Adrenal gland (tissue), 7 donors: ENCODE data around the genes TSTD3, PRDM1 and CRYBG1.

DNA sequence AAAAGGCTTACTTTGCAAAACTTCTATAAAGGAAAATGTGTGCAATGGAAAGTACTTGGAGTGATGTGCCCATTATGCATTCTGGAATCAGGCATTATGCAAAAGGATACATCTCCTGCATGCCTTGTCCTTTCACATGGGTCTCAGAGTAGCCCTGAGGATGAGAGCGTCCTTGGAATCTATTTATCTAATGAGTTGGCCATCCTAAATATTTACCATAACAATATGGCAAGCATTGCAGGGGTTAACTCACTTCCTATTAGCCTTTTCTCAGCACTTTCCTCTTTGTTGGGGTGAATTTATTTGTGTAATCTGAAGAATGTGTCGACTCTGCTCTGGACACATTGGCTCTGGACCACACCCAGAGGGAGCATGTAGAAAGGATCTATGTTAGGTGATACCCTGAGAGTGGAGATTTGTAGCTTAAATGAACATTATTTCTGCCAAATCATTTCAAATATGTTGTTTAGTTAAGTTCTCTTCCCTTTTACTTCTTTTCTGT, 756.9 kb upstream of the MMS22L start:
- PRO-cap, 3 experiments, result no peak in any of the 3 experiments
- RAMPAGE, long total RNA, 4 experiments, result no peak in any of the 4 experiments
- RRBS, result no CpG with 5 or more reads among the region's 2 CpGs

GRCh38 chr6:99348695-99349054, 799 bp downstream of the FAXC start:
- PRO-cap, 3 experiments, result no peak in any of the 3 experiments
- RAMPAGE, long total RNA, 4 experiments, result no peak in any of the 4 experiments
- RRBS, result no CpG with 5 or more reads among the region's 8 CpGs

GRCh38 chr6:99404349-99405009, 10.5 kb upstream of the COQ3 start:
- PRO-cap, 3 experiments, result no peak in any of the 3 experiments
- RAMPAGE, long total RNA, 4 experiments, result no peak in any of the 4 experiments
- RRBS, result no CpG with 5 or more reads among the region's 6 CpGs

GRCh38 chr6:99514019-99514548, 1.1 kb downstream of the USP45 start:
- PRO-cap, 3 experiments, result no peak in any of the 3 experiments
- RAMPAGE, long total RNA, 4 experiments, result no peak in any of the 4 experiments
- RRBS, result no CpG with 5 or more reads among the region's 11 CpGs

DNA sequence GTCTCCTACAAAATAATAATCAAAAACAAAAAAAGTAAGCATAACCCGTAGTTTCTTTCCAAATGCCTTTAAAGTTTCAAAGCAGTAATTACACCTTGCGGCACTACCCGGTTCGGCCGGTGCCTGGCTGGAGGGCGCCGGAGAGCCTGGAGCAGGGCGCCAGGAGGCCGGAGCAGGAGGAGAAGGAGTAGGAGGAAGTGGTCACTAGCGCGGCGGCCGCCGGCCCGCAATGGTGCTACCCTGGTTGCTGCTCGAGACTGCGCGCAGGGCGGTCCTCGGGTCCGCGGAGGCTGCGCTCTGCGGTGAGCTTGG, at the start of gene TSTD3:
Gene TSTD3 (plus strand): TSS at position 204 of the 312 bp plus-strand sequence.
- PRO-cap, 3 experiments, result peak in 3 of 3 experiments; most common plus-strand start position 204 of the sequence (in 3); most common minus-strand start position 228 of the sequence (in 1)
- RAMPAGE, long total RNA, 4 experiments, result start-site peak on the plus strand in 3 of 4 experiments, centred at positions 165 to 208 of the sequence, 38 to 190 reads per replicate
- RRBS, result 1% methylated on average over 6 of the region's 24 CpGs

- PRO-cap, 3 experiments, result no peak in any of the 3 experiments
- RAMPAGE, long total RNA, 4 experiments, result no peak in any of the 4 experiments
- RRBS, result 8% methylated on average over 5 of the region's 61 CpGs
Measured at GRCh38 chr6:100458100-100458942, 6.4 kb downstream of the SIM1 start.

- PRO-cap, 3 experiments, result no peak in any of the 3 experiments
- RAMPAGE, long total RNA, 4 experiments, result no peak in any of the 4 experiments
- RRBS, result no CpG with 5 or more reads among the region's 10 CpGs
Measured at GRCh38 chr6:100492067-100492763, 27.5 kb upstream of the SIM1 start.

- PRO-cap, 3 experiments, result no peak in any of the 3 experiments
- RAMPAGE, long total RNA, 4 experiments, result no peak in any of the 4 experiments
- RRBS, result no CpG with 5 or more reads among the region's 10 CpGs
Measured at GRCh38 chr6:101117227-101117706, 236.1 kb upstream of the ASCC3 start.

- PRO-cap, 3 experiments, result no peak in any of the 3 experiments
- RAMPAGE, long total RNA, 4 experiments, result no peak in any of the 4 experiments
- RRBS, result 18% methylated on average over 10 of the region's 27 CpGs
Measured at GRCh38 chr6:101399312-101399772, 5.8 kb downstream of the GRIK2 start.

DNA sequence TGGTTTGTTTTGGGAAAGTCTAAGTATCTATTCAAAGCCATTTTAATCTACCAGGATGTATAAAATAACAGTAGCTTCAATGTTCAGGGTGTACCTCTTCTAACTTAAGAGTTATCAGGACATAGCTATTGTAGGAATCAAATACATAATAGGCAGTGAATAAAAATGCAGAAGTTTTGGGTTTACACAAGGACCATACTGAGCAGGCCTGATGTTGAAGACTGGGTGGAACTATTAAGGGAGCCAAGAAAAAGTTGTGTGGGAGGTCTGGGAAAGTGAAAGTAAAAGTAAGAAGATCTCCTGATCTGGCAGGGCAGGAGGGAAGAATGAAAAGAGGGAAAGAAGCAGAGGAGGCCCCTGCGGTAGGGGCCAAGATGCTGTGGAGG, 1184.0 kb downstream of the HACE1 start:
- PRO-cap, 3 experiments, result no peak in any of the 3 experiments
- RAMPAGE, long total RNA, 4 experiments, result no peak in any of the 4 experiments
- RRBS, result no CpG with 5 or more reads among the region's 1 CpG

- PRO-cap, 3 experiments, result no peak in any of the 3 experiments
- RAMPAGE, long total RNA, 4 experiments, result no peak in any of the 4 experiments
- RRBS, result no CpG with 5 or more reads among the region's 17 CpGs
Measured at GRCh38 chr6:104489719-104490304, 369.9 kb downstream of the HACE1 start.

- PRO-cap, 3 experiments, result no peak in any of the 3 experiments
- RAMPAGE, long total RNA, 4 experiments, result no peak in any of the 4 experiments
- RRBS, result no CpG with 5 or more reads among the region's 2 CpGs
Measured at GRCh38 chr6:104767326-104768253, 92.1 kb downstream of the HACE1 start.

GRCh38 chr6:104940794-104941818, 15.8 kb upstream of the LIN28B start:
- PRO-cap, 3 experiments, result peak in 1 of 3 experiments; most common minus-strand start chr6:104941263 (in 1)
- RAMPAGE, long total RNA, 4 experiments, result no peak in any of the 4 experiments
- RRBS, result 13% methylated on average over 30 of the region's 117 CpGs

DNA sequence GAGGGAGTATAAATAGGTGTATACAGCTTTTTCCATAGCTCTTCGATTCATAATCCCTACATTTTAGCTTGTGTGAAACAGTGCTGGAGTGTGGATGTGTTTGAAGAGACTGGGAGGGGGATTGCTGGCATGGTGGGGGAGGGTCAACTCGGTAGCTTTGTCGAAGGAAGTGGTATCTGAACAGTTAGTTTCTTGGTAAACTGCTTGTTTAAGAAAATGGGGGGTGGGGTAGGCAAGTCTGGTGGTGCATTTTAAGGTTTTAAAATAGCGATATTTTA, 1.4 kb upstream of the LIN28B start:
- PRO-cap, 3 experiments, result no peak in any of the 3 experiments
- RAMPAGE, long total RNA, 4 experiments, result no peak in any of the 4 experiments
- RRBS, result no CpG with 5 or more reads among the region's 4 CpGs

DNA sequence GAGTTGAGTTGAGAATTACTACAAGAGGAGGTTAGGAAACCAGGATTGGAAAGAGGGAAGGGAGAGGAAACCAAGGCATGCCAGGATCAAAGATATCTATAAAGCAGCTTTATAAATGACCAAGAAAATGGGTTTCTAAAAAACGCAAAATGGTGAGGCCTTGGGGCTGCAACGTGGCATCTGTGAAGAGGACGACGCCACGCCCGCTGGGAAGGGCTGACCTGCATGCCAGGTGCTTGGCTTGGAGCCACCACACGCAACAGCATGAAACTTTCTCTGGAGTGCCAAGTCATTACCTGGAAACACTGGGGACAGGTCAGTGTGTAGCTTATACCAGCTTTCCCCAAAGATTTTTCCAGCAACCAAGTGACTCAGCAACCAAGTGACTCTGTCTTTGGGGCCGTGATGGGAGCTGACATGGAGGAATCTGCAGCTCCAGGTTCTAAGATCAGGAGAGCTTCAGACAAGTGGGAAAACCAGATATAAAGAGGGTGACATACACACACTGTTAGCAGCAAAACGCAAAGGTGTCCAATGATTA, 39.6 kb downstream of the BVES start:
- PRO-cap, 3 experiments, result no peak in any of the 3 experiments
- RAMPAGE, long total RNA, 4 experiments, result no peak in any of the 4 experiments
- RRBS, result no CpG with 5 or more reads among the region's 9 CpGs

GRCh38 chr6:105326032-105326794, 76.7 kb downstream of the PREP start:
- PRO-cap, 3 experiments, result no peak in any of the 3 experiments
- RAMPAGE, long total RNA, 4 experiments, result no peak in any of the 4 experiments
- RRBS, result no CpG with 5 or more reads among the region's 8 CpGs

DNA sequence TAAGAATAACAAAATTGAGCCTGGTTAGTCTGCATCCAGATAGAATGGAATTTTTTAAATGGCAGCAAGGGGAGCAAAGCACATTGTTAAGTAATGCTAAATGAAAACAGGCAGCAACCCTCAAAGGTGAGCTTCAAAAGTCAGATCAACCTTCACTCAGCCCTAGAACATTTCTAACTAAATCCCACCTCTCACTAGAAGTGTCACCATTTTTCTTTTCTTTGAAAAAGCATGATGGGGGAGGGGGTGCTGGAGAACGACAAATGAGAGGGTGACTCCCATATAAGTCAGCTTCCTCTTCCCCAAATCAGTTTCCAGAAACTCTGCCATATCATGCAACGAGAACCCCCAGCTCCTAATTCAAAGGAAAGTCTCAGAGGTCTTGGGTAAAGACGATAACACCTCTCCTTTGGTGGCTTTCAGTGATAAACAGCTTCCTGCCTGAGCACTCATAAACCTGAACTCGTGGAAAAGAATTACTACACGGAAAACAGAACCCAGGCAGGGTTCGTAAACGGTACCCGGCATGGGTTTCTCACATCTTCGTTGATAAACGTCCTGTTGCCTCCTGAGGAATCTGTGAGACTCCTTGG, 186.1 kb upstream of the PRDM1 start:
- PRO-cap, 3 experiments, result peak in 3 of 3 experiments; most common plus-strand start position 310 of the sequence (in 3)
- RAMPAGE, long total RNA, 4 experiments, result no peak in any of the 4 experiments
- RRBS, result no CpG with 5 or more reads among the region's 10 CpGs

- PRO-cap, 3 experiments, result peak in 3 of 3 experiments; most common plus-strand start chr6:106086373 (in 3); most common minus-strand start chr6:106086102 (in 3)
- RAMPAGE, long total RNA, 4 experiments, result start-site peak on the plus strand in 4 of 4 experiments, at chr6:106086278-106086381 at its widest, 19 to 32 reads per replicate
- RRBS, result no CpG with 5 or more reads among the region's 50 CpGs
Measured at GRCh38 chr6:106085734-106086732, at the start of gene PRDM1. Gene PRDM1, plus strand, starts transcription at chr6:106086336.

DNA sequence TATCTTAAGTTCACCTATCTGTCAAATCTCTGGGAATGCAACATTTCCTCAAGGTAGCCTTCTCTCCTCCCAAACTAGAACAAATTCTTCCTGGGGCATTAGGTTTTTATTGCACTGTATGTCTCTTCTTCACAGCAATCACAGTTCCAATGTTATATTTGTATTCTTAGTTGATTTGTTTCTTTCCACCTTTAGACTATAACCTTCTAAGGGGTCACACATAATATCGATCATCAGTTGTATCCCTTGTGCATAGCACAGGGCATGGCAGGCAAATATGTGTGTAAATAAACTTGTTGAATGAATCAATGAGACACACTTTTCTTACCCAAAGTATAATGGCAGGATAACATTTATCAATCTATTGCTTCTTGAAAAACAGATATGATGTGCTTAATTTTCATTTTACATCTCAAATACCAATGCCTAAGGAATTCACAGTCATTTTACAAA, 81.0 kb downstream of the ATG5 start:
- PRO-cap, 3 experiments, result no peak in any of the 3 experiments
- RAMPAGE, long total RNA, 4 experiments, result no peak in any of the 4 experiments
- RRBS, result no CpG with 5 or more reads among the region's 1 CpG

GRCh38 chr6:106360332-106361548, at the start of gene CRYBG1:
Gene CRYBG1, plus strand, starts transcription at chr6:106360717.
- PRO-cap, 3 experiments, result peak in 2 of 3 experiments; most common minus-strand start chr6:106360476 (in 2)
- RAMPAGE, long total RNA, 4 experiments, result no peak in any of the 4 experiments
- RRBS, result 1% methylated on average over 37 of the region's 101 CpGs